Occipital lobe (tissue), 2 donors: ENCODE data around the genes USHBP1 and NXNL1.

DNA sequence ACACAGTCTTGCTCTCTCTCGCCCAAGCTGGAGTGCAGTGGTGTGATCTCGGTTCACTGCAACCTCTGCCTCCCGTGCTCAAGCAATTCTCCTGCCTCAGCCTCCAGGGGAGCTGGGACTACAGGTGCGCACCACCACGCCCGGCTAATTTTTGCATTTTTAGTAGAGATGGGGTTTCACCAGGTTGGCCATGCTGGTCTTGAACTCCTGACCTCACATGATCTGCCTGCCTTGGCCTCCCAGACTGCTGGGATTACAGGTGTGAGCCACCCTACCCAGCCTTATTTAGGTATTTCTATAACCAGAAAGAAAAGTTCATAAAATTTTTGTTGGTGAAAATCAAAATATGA lies 1.5 kb upstream of the CHERP start:
- RAMPAGE, long total RNA, result no peak

DNA sequence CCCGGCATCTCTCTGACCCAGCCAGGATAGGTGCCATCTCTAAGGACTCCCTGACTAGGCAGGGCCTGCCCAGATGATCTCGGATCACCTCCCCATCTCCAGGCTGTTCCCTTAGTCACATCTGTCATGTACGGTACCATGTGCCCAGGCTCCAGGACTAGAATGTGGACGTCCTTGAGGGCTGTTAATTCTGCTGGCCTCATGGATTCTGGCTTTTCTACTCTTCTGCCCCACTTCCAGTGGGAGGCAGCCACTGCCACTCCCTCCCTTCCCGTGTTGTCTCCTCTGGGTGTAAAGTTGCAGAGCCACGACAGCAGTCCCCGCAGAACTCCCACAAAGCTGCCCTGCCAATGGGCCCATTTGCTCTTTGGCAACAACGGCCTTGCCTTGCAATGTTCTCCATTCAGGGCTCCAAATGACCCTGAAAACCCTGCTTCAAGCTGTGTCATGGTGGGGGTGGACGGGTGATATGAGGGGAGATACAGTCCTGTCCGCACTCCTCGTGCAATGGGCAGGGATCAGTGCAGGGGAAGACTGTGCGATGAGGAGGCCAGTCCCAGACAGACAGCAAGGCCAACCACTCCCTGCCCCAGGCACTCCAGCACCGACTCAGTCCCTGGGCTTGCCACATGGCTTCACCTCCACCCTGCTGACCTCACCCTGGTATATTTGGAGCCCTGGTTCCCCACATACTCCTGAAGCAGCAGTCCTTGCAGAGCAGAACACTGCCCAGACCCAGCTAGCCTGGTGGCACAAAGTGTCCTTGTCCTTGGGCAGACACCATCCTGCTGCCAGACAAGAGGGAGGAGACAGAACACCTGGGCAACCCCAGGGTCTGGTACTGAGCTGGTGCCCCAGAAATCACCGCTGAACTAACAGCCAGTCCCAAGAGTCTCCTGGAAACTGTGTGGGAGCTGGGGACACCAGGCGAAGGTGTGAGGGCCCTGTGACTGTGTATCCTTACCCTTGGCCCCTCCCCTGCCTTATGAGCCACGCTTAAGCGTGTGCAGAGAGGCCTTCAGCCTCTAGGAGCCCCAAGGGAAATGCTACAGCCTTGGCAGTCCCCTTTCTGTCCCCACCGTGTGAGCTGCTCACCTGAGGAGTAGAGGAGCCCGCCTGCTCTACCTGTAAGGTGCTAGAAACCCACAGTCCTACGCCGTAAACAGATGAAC lies 9.0 kb upstream of the SLC35E1 start:
- RAMPAGE, long total RNA, result no peak

DNA sequence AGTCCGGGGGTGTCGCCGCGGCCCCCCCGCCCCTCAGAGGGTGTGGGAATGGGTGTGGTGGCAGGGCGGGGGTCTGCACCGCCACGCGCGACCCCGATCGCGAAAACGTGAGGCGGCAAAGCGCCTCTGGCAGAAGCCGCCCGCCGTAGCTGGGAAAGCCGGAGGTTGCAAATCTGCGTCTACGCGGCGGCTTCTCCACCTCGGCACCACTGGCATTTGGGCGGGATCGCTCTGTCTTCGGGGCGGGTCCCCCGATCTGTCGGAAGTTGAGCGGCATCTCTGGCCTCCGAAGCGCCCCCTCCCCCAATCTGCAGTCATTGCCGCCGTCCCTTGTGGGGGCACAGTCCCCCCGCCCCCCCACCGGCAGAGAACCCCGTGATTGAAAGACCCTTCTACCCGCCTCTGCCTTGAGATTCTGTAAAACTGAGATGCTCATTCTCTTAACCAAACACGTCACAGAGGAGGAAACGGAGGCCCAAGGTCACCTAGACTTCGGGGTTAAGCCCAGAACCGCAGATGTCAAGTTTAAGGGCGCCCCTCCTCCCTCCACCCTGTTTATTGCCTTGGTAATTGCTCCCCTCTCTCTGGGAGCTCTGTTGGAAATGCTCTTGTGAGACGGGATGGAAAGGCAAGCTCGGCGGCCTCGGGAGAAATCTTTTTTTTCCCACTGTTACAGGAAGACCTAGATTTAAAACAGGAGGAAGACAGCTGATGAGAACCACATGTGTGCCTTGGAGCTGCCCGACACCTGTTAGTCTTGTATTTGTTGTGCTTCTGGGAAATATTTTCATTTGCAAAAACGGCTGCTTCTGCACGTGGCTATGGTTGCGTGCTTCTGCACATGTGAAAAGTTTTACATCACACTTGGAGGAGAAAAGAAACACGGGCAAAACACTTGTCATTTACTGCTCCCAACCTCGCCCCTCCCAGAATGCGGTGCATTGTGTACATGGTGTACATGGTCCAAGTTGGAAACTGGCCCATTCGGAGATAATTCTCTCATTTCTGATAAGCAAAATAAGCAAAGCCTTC lies 995 bp upstream of the MED26 start:
- RAMPAGE, long total RNA, result no peak

GRCh38 chr19:16652329-16653058 lies 7.5 kb downstream of the SMIM7 start:
- RAMPAGE, long total RNA, result no peak

DNA sequence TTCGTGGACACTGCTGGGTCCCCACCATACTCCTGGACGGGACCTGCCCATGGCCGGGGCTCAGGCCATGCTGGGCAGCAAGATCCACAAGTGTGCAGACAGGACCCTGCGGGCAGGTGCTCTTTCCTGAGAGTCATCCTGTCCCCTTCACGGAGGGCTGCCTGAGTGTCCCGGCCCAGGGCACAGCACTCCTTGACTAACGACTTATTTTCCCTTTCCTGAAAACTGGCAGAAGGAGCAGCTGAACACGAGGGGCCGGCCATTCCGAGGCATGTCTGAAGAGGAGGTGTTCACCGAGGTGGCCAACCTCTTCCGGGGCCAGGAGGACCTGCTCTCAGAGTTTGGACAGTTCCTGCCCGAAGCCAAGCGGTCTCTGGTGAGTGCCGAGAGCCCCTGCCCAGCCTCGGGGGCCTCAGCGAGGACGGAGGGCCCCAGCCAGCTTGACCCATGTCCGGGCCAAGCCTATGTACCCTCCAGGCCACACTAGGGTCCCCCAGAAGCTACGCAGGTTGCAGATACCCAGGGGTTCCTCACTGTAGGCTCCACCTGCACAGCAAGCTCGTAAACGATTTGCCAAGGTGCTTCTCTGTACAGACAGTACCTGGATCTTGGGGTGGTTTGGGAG lies 17.7 kb downstream of the SIN3B start:
- RAMPAGE, long total RNA, result no peak

- RAMPAGE, long total RNA, result no peak
These were observed 13.0 kb upstream of the F2RL3 start for GRCh38 chr19:16875646-16876424.

DNA sequence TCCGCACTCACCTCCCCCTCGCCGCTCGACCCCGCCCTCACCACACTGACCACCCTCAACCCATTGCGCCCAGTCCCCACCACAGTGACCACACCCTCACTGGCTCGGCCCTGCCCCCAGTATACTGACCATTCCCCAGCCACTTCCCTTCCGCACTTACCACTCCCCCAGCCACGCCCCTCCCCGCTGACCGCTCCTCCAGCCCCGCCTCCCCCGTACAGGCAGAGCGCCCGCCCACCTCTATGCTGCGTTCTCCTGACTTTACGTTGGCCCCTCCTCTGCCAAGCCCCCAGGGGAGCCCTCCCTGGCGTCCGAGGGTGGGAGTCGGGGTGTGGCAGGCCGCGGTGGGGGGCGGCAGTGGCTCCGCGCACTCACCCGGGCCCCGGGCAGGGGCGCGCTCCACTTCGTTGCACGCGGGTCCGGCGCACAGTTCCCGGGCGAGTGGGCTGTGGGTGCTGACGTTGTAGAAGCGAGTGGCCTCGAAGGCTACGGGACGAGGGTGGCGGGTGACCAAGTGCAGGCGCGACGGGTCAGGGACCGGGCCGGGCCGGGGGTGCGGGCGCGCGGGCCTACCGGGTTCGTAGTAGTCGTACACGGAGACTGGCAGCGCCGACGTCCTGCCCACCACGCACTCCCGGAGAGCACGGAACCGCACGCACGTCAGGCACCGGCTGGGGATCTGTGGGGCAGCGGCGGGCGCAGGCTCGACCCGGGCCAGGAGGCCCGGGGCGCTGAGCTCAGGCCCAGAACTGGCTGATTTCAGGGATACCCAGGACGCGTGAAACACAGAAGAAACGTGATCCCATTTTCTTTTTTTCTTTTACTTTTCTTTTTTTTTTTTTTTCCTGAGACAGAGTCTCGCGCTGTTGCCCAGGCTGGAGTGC lies 8.8 kb downstream of the F2RL3 start:
- RAMPAGE, long total RNA, result no peak

GRCh38 chr19:17125466-17126432 lies 50.2 kb downstream of the MYO9B start:
- RAMPAGE, long total RNA, result no peak

- RAMPAGE, long total RNA, result no peak
These were observed 62.9 kb downstream of the MYO9B start for GRCh38 chr19:17138536-17138846.

DNA sequence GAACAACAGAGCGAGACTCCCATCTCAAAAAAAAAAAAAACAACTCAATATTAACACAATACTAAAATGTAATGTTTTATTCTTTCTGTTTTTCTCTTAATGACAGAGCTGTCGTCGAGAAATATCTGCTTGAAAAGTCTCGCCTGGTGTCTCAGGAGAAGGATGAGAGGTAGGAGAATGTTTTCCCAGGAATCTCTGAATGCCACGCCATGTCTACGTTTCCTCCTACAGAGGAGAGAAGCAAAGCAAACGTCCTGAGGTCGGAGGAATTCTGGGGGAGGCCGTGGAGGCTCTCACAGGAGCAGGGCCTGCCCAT lies 62.7 kb upstream of the USE1 start:
- RAMPAGE, long total RNA, result no peak

DNA sequence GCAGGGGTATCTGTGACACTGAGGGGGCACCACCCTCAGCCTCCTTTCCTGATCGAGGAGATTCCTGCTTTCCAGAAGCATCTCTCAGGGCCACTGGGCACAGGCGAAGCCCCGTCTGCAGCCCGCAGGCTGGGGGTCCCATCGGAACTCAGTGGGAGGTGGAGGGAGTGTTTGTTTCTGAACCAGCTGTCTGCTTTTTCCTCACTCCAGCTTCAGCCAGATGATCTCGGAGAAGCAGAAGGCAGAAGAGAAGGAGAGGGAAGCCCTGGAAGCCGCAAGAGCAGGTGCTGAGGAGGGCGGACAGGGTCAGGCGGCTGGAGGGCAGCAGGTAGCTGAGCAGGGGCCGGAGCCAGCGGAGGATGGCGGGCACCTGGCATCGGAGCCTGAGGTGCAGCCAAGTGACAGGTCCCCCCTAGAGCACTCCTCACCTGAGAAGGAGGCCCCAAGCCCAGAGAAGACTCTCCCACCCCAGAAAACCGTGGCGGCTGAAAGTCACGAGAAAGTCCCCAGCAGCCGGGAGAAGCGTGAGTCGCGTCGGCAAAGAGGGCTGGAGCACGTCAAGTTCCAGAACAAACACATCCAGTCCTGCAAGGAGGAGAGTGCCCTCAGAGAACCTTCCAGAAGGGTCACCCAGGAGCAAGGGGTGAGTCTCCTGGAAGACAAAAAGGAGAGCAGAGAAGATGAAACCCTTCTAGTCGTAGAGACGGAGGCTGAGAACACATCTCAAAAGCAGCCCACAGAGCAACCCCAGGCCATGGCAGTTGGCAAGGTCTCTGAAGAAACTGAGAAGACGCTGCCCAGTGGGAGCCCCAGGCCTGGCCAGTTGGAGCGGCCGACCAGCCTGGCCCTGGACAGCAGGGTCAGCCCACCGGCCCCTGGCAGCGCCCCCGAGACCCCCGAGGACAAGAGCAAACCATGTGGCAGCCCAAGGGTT lies 20.5 kb upstream of the USE1 start:
- RAMPAGE, long total RNA, result no peak

DNA sequence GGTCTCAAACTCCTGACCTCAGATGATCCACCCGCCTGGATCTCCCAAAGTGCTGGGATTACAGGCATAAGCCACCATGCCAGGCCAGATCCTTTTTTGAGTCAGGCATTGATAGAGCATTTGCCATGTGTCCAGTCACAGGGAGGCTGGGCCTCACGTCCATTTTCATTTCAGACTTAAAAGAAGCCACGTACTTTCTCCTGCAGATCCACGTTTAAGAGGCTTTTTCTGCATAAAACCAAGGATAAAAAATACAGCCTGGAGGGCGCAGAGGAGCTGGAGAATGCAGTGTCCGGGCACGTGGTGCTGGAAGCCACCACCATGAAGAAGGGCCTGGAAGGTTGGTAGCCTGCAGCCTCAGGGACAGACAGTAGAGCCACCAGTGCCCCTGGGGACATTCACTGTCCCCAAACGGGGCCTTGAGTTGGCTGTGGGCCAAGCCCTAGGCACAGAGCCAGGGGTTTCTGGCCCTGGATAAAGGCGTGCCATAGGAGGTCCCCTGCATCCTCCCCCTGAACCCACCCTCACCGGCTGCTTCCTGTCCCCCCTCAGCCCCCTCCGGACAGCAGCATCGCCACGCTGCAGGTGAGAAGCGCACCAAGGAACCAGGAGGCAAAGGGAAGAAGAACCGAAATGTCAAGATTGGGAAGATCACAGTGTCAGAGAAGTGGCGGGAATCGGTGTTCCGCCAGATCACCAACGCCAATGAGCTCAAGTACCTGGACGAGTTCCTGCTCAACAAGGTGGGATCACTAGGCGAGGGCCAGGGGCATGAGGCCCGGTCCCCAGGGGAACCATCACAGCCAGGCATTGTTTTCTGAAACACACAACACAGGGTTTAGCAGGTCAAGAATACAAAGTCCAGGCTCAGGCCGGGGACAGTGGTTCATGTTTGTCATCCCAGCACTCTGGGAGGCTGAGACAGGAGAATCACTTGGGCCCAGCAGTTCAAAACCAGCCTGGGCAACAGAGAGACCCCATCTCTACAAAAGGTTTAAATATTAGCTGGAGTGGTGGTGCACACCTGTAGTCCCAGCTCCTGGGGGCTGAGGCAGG lies 14.7 kb upstream of the USE1 start:
- RAMPAGE, long total RNA, result no peak

DNA sequence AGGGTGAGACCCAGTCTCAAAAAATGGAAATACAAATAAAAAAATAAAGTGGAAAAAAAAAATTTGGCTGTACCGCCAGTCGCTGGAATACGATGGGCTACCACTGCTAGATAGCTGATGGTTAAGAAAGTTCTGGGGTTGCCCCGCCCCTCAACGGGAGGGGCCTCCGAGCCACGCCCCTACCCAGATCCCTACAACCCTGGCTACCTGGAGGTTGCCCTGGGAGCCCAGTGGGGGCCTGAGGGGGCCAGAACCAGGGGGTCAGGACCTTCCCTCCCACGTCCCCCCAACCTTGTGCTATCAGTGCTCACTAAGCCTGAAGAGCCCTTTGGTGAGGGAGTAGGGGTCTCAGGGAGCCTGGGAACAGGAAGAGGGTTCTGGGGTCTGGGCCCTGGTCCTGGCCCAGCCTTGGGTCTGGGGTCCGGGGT lies 8.8 kb downstream of the OCEL1 start:
- RAMPAGE, long total RNA, result no peak

GRCh38 chr19:17264292-17265045 lies at the start of gene USHBP1:
Gene USHBP1 (minus strand): TSS chr19:17264745.
- RAMPAGE, long total RNA, result no peak

GRCh38 chr19:17271281-17271727 lies 4.1 kb downstream of the BABAM1 start:
- RAMPAGE, long total RNA, result no peak

GRCh38 chr19:17311809-17312334 lies 2.5 kb downstream of the DDA1 start:
- RAMPAGE, long total RNA, result no peak

DNA sequence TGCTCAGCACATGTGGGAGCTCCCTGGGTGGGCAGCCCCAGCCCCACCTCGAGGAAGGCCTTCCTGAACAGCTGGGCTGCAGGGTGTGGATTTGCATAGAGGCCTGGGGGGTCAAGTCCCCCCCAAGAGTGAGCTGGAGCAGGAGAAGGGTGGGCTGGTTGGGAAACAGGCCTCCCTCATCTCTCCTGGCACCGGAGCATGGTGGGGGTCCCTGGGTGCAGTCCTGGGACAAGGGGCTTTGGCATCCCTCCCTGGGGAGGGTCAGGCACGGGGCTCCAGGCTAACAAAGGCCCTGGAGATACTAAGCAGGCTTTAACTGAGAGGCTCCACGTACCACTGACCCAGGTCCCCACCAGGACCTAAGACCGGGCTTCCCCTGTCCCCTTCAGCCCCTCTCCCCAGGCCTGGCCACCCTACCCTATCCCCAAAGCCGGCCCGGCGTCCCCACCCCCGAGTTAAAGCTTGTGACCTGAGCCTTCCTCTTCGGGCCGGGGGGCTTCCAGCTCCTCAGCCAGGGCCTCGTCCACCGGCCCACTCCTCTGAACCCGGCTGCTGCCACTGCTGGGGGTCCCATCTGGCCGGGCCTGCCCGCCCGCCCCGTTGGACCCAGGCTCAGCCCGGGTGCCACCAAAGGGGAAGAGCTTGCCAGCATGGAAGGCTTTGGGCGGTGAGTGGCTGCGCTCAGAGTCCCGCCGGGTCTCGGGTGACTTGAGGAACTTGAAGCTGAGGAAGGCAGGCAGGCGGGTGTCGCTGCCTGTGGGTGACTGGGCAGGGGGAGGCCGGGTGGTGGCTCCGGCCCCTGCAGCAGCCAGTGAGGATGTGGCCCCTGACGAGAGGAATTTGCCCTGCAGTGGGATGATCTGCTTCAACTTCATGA lies 10.2 kb downstream of the ANO8 start:
- RAMPAGE, long total RNA, result no peak

DNA sequence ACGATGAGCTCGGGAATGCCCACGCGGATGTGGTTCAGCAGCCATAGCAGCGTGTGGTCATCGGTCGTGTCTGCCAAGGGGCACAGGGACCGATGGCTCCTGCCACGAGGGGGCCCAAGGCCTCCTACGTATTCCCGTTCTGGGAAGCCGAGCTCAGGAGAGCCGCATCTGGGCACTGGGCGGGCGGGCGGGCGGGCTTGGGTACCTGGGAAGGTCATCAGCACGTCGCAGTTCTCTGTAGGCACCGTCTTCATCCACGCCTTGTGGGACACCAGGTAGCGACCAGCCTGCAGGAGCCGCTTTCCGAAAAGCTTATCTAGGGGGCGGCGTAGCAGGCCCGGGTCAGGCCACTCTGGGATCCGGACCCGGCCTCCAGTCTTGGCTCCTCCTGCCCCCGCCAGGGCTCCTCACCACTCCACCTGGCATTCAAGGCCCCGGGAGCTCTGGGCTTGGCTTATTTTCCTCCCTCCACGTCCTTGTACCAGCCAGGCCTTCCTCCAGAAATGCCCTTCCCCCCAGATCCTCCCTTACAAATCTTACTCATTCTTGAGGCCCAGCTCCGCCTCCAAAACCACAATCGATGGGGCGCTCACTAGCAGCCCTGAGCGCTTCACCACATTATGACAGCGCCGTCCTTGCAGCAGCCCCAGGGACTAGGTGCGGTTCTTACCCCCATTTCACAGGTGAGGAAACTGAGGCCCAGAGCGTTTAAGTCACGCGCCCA lies 1.0 kb downstream of the ANO8 start:
- RAMPAGE, long total RNA, result no peak

DNA sequence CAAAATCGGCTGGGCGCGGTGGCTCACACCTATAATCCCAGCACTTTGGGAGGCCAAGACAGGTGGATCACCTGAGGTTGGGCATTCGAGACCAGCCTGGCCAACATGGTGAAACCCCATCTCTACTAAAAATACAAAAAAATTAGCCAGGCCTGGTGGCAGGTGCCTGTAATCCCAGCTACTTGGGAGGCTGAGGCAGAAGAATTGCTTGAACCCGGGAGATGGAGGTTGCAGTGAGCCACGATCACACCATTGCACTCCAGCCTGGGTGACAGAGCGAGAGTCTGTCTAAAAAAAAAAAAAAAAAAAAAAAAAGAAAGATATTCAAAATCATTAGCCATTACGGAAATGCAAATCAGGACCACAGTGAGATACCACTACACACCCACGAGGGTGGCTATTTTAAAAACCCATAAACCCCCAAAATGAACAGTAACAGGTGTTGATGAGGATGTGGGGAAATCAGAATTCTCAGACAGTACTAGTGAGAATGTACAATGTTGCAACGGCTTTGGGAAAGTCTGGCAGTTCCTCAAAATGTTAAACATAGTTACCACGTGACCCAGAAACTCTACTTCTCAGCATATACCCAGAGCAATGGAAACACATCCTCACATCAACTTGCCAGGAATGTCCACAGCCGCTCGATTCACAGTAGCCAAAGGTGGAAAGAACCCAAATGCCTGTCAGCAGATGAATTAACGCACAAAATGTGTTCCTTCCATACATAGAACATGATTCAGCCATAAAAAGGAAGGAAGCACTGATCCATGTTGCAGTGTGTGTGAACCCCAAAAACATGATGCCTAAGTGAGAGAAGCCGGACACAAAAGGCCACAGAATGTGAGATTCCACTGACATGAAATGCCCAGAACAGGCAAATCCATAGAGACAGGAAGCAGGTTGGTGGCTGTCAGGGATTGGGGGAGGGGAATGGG lies 7.2 kb downstream of the PLVAP start:
- RAMPAGE, long total RNA, result no peak

DNA sequence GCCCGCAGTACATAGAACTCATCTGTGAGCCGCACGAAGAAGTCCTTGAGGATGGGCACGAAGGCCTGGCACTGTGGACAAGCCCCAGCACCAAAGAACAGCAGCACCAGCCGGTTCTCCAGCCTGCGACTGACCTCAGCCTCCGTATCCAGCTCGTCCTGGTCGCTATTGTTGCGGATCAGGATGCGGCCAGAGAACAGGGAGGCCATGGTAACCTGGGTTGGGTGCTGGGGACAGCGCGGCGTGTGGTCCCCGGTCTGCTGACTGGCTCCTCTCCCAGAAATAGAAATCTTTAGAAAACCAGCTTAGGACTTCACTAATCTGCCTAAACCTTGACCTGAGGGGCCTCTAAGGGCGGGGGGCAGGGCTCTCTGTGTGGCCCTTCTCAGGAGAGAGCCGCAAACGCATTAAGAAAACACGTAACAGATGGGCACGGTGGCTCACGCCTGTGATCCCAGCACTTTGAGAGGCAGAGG lies at the start of gene NXNL1:
Gene NXNL1 (minus strand): TSS at position 266 of the 476 bp plus-strand sequence.
- RAMPAGE, long total RNA, result no peak